Left cardiac atrium (tissue), 1 donor: ENCODE data around the gene IFI35.

- PRO-cap: bidirectional peak, plus-strand start at chr17:43006785, minus-strand start at chr17:43006685
Observed at GRCh38 chr17:43006480-43007217, at the start of gene IFI35. TSS of gene IFI35 (plus strand) at chr17:43006784.

DNA sequence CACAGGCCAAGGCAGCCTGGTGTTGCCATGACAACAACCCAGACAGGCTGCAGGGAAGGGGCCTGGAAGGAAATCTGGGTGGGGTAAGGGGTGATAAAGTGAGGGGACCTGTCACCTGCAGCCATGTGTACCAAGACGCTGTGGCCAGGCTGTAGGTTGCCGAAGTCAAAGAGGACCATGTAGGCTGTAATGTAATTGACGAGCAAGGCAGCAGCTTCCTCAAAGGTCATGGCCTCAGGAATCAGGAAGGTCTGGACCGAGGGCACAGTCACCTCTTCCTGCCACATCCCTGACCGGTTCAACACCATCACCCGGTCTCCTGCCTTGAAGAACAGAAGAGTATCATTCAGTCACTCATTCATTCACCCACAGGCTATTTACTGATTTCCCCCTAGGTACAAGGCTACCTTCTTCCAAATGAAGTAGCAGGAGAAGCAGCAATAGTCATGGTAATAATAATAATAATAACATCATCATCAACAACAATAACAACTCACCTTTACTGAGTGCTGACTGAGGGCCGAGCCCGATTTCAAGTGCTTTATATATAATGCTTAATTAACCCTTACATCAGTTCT lies 3.6 kb downstream of the VAT1 start:
- PRO-cap: no peak

GRCh38 chr17:43084500-43085083 lies 40.6 kb downstream of the BRCA1 start:
- PRO-cap: no peak

DNA sequence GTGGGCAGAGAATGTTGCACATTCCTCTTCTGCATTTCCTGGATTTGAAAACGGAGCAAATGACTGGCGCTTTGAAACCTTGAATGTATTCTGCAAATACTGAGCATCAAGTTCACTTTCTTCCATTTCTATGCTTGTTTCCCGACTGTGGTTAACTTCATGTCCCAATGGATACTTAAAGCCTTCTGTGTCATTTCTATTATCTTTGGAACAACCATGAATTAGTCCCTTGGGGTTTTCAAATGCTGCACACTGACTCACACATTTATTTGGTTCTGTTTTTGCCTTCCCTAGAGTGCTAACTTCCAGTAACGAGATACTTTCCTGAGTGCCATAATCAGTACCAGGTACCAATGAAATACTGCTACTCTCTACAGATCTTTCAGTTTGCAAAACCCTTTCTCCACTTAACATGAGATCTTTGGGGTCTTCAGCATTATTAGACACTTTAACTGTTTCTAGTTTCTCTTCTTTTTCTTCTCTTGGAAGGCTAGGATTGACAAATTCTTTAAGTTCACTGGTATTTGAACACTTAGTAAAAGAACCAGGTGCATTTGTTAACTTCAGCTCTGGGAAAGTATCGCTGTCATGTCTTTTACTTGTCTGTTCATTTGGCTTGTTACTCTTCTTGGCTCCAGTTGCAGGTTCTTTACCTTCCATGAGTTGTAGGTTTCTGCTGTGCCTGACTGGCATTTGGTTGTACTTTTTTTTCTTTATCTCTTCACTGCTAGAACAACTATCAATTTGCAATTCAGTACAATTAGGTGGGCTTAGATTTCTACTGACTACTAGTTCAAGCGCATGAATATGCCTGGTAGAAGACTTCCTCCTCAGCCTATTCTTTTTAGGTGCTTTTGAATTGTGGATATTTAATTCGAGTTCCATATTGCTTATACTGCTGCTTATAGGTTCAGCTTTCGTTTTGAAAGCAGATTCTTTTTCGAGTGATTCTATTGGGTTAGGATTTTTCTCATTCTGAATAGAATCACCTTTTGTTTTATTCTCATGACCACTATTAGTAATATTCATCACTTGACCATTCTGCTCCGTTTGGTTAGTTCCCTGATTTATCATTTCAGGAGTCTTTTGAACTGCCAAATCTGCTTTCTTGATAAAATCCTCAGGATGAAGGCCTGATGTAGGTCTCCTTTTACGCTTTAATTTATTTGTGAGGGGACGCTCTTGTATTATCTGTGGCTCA lies 31.9 kb downstream of the BRCA1 start:
- PRO-cap: no peak

- PRO-cap: no peak
Observed at GRCh38 chr17:43203487-43203858, 8.2 kb upstream of the TMEM106A start.

GRCh38 chr17:43389006-43389987 lies 9.5 kb upstream of the ARL4D start:
- PRO-cap: bidirectional peak, plus-strand start at chr17:43389336, minus-strand start at chr17:43389221; unidirectional peak, minus-strand start at chr17:43389473

GRCh38 chr17:43409619-43410094 lies 10.9 kb downstream of the ARL4D start:
- PRO-cap: no peak

DNA sequence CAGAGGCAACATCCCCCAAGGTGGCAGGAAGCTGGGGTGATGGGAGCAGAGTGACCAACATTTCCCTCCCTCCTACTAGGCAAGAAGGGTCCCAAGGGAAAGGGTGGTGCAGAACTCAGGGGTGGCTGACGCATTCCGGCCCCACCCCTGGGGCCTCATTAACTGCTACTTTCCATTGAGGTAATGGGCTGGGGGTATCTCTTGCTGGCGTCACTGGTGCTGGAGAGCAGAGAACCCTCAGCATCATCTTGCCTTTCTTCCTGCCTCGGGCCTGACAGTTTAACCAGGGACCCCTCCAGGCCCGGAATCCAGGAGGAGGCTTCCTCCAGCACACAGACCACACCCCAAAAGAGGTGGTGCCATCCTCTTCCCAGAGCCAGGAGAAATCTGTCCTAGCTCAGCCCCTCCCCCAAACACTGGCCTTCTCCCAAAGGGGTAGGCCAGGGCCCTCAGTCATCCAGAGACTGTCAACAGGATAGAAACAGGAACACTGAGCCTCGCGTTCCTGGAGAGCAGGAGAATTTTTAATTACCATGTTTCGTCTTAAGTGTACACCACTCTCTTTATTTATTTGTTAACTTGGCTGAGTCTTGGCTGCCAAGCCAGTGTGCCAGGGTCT lies 5.3 kb downstream of the ETV4 start:
- PRO-cap: no peak

GRCh38 chr17:43634689-43635231 lies 27.0 kb downstream of the MEOX1 start:
- PRO-cap: no peak

DNA sequence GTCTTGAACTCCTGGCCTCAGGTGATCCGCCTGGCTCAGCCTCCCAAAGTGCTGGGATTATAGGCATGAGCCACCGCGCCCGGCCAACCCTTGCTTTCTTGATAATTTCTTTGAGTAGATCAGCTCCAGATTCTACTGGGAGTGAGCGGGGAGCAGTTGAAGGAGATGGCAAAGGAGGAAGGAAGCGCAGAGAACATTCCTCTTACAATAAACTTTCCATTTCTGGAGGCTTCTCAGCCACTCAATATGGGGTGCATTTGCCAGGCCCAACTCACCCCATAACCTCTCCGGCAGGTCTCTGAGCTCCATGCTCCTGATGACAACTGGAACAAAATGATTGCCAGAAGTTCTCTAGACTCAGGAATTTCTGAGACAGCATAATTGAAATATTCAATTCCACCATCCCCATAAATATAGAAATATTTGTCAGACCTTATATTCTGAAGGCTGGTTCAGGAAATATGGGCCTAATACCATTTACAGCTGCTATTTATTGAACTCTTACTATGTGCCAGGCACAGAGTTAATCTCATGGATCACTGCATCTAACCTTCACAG lies 4.2 kb downstream of the MEOX1 start:
- PRO-cap: no peak

- PRO-cap: no peak
Observed at GRCh38 chr17:43813835-43814681, 18.9 kb downstream of the MPP3 start.

GRCh38 chr17:43860673-43861640 lies 14.0 kb downstream of the CD300LG start:
- PRO-cap: bidirectional peak, plus-strand start at chr17:43861136, minus-strand start at chr17:43861030

DNA sequence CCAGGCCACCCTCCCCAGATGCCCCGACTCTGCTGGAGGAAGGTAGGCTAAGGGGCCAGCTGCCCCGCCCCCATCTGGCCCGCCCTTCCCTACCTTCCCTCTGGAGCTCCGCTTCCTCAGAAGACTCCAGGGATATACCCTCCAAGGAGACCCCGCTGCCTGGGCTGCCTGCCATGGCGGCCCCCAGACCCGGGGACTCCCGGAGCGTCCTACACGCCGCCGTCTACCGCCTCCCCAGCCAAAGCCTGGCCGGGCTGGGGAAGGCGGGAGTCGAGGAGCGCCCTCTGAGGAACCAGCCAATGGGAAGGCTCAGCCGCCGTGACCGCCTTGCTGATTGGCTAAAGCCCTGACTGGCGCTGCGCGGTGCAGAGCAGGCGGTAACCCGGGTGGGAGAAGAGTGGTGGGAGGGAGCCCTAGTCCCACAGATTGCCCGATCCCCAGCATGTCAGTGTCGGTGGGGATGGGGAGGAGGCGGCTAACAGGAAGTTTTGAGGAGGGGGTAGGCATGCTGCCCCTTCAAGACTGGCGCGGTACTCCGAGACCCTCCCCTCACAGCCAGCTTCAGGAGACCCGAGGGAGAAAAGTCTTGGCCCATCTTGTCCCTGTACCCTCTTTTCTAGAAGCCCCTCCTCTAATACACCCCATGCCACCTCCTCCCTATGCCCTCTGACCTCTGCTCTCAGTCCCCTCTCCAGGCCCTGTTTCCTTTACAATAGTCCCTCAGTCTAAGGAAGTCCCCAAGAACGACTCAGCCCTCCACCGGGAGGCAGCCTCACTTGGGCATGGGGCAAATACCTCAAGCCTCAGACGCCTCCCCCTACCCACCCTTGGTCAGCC lies 6.7 kb downstream of the MPP2 start:
- PRO-cap: no peak

DNA sequence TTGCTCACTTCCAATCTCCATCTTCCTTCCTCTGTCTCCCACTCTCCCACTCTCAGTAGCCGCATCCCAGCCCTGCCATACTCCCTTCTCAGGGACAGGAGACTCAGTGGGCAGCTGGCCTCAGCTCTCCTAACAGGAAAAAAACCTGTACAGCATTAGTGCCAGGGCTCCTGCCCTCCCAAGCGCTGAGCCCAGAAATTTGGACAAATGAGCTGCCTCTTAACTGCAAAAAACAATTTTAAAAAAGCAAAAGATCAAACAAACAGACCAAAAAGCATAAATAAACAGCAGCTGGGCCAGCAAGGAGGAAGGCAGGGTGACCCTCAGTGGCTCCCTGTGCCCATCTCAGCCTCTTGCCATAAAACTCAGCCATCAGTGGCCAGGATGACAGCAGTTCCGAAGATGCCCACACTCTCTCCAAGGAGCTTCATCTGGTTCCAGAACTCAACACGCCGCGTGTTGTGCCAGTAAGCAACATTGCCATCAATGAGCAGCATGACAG lies 3.1 kb downstream of the TMEM101 start:
- PRO-cap: no peak

- PRO-cap: no peak
Observed at GRCh38 chr17:44034265-44034518, 19.4 kb upstream of the TMEM101 start.

DNA sequence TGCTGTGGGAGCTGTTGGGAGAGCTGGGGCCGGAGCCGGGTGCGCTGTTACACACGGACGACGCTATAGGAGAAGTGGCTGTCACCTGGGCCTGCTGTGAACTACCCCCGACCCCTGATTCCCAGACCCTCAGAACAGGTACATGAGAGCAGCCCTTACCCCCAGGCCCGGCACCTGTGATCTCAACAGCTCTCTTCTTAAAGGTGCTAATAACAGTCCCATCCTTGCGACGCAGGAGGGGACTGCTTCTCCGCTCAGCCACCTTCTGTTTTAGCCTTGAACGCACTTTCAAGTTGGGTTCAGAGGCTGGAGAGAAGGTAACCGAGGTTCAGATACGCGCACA lies 21.7 kb downstream of the G6PC3 start:
- PRO-cap: no peak

DNA sequence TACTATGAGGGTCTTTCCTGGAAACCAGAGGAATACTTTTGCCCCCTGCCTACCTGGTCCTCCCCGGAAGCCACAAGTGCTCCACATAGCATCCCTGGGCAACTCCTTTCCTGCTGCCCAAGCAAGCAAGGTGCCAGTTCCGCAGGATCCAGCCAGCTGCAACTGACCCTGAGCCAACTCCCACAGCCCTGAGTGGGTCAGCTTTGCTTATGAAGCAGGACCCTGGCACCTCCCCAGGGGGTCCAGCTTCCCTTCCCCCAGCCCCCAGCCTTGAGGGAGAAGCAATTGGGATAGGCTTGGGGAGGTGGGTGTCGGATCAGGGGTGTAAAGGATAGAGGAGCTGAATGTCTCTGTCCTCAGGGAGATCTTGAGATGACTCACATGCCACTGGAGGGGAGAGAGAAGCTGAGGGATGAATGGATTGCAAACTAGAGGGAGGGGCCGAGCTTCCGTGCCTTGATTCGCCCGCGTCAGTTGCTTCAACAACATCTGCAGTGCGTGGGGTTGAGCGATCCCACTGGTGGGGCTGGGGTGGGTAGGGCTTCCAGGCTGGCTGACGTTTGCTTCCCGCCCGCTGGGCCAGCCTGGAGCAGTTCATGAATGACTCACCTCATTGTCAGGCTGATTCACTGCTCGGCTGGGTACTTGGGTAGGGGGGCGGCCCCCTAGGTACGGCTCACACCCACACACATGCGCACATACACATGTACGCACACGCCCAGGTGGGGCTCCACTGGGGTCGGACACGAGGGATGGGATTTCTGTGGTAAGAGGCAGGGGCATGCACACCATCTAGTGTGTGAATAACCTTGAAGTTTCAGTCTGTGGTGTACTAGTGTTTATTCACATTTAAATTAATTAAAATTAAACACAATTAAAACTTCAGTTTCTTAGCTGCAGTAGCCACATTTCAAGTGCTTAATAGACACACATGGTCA lies 3.7 kb upstream of the HROB start:
- PRO-cap: no peak

DNA sequence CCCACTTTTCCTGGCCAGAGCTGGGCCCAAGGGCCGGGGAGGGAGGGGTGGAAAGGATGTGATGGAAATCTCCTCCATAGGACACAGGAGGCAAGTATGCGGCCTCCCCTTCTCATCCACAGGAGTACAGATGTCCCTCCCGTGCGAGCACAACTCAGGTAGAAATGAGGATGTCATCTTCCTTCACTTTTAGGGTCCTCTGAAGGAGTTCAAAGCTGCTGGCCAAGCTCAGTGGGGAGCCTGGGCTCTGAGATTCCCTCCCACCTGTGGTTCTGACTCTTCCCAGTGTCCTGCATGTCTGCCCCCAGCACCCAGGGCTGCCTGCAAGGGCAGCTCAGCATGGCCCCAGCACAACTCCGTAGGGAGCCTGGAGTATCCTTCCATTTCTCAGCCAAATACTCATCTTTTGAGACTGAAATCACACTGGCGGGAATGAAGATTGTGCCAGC lies 4.2 kb downstream of the TMUB2 start:
- PRO-cap: no peak

DNA sequence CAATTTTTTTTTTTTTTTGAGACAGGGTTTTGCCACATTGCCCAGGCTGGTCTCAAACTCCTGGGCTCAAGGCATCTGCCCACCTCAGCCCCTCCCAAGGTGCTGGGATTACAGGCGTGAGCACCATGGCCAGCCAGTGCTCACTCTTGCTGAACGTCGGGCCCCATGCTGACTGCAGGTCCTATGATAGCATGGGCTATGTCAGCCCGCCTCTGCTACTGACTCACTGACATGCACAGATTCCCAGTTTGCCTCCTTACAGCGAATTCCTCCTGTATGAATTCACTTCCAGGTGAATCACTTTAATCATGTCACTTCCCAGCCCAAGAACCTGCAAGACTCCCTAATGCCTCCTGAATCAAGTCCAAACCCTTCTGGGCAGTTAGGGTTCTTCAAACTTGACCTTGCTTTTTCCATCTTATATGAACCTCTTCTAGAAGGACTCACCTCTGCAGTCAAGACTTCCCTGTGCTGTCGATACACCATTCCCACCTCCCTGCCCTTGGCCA lies 16.1 kb upstream of the UBTF start:
- PRO-cap: no peak

DNA sequence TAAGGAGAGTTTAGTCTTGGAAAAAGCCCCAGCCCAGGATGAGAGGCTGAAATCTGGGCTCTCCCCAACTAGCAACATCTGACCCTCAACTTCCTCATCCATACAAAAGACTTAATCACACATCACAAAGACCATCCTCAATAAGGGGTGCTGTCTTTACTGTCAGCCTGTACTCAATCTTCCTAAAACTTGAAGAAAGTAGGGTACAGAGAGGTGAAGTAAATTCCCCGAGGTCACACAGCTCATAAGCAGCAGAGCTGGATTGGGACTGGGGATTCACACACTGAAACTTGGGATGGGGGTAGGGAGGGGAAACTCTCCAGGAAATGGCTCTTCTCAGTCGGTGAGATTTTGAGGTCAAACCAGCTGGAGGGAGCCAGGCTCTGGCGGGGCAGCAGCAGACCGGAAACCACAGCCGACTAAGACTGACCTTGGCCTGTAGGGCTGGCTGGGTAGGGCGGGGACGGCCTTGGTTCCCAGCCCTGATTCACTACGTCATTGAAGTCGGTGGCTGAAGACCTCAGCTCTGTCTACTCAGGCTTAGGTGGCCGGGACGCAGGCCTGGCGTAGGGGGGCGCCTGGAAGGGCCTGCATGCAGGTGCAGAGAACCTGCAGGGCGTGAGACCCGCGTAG lies 11.6 kb upstream of the SLC4A1 start:
- PRO-cap: bidirectional peak, plus-strand start at position 490 of the sequence, minus-strand start at position 396 of the sequence